ENCODE results near the gene ESRRG.

- RRBS, result no CpG with 5 or more reads among the region's 4 CpGs
These were observed 22.6 kb upstream of the PTPN14 start for GRCh38 chr1:214573951-214574377.

DNA sequence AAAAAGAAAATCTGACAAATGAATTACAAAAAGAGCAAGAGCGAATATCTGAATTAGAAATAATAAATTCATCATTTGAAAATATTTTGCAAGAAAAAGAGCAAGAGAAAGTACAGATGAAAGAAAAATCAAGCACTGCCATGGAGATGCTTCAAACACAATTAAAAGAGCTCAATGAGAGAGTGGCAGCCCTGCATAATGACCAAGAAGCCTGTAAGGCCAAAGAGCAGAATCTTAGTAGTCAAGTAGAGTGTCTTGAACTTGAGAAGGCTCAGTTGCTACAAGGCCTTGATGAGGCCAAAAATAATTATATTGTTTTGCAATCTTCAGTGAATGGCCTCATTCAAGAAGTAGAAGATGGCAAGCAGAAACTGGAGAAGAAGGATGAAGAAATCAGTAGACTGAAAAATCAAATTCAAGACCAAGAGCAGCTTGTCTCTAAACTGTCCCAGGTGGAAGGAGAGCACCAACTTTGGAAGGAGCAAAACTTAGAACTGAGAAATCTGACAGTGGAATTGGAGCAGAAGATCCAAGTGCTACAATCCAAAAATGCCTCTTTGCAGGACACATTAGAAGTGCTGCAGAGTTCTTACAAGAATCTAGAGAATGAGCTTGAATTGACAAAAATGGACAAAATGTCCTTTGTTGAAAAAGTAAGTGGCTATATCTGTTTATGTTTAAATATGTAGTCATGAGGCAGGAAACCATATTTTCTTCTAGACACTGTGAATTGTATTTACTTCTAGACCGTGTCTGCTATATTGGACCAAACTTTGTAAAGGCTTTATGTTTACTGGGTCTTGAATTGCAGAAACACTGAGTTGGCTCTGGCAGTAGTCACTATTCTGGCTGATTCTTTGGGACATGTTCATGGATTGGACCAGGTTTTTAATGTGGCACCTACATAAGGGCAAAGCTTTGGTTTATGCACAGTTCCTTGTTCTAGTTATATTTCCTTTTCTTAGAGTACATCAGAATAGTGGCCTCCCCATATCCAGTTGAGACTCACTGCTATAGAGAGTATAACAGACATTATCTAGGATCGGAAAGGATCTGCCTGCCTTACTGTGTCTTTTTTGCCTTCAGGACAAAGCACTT, 44.1 kb downstream of the CENPF start:
- RRBS, result no CpG with 5 or more reads among the region's 3 CpGs

GRCh38 chr1:215586023-215586720, 19.1 kb downstream of the KCTD3 start:
- RRBS, result no CpG with 5 or more reads among the region's 6 CpGs

DNA sequence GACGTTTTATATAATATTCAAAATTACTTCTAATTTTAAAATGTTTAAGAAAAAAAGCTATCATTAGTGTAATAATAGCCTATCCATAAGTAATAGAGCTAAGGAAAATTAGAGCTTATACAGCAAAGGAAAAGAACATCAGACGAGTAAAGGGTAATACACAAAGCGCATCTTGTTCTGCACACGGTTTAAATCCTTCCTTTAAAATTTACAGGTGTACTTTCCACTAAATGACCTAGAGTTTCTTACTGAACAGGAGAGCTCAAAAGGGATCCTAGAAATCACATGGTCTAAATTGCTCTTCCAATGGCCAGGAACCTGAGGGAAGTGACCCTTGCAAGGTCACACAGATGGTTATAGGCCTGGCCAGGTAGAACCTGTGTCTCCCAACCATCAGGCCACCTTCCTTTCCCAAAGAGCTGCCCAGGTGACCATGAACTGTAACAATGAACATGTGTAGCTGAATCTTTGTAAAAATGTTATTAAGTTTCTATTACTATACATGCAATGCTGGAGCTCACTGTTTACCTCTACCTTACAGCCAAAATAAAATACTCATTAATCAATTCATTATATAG, 72.3 kb downstream of the KCTD3 start:
- RRBS, result no CpG with 5 or more reads among the region's 4 CpGs

- RRBS, result no CpG with 5 or more reads among the region's 24 CpGs
These were observed at the start of gene ESRRG for GRCh38 chr1:216723036-216723743. Gene ESRRG (minus strand): TSS chr1:216723429.

DNA sequence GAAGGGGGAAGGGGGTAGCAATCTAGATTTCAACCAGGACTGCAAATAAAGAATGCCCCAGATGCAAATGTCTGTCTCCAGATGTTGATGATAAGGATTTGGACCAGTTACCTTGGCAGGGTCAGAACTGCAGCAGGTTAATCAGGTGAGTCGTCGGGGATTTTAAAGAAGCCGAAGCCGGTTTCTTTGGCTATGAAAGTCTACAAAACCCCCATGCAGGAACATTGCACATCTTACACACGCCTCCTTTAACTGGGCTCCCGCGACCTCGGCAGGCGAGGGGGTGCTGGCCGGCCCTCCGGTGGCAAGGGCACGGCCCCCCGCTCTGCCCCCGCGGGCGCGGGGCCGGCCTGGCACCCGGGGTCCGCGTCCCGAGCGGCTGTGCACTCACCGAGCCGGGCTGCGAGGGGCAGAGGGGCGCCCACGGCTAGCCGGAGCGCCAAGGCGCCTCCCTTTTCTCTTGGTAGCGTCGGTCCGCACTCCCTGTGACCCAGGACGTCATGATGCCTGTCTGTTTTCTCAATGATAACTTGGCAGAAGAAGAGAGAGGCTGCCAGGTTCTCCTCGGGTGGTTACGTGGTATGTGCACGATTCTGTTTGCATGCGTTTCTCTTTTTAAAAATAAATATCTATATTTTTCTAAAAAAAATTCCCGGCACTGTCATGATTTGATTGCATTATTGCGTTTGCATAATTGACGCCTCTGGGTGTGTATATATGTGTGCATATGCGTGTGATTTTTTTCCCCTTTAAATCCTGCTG, 366.3 kb upstream of the ESRRG start:
- RRBS, result 8% methylated on average over 19 of the region's 43 CpGs

GRCh38 chr1:217139598-217140015, 416.4 kb upstream of the ESRRG start:
- RRBS, result 19% methylated on average over 10 of the region's 33 CpGs

- RRBS, result 12% methylated on average over 6 of the region's 23 CpGs
These were observed 2.3 kb downstream of the TGFB2 start for GRCh38 chr1:218347252-218348092.

GRCh38 chr1:218473520-218474086, 128.5 kb downstream of the TGFB2 start:
- RRBS, result no CpG with 5 or more reads among the region's 3 CpGs

GRCh38 chr1:219834509-219834903, 93.9 kb downstream of the SLC30A10 start:
- RRBS, result no CpG with 5 or more reads among the region's 6 CpGs

DNA sequence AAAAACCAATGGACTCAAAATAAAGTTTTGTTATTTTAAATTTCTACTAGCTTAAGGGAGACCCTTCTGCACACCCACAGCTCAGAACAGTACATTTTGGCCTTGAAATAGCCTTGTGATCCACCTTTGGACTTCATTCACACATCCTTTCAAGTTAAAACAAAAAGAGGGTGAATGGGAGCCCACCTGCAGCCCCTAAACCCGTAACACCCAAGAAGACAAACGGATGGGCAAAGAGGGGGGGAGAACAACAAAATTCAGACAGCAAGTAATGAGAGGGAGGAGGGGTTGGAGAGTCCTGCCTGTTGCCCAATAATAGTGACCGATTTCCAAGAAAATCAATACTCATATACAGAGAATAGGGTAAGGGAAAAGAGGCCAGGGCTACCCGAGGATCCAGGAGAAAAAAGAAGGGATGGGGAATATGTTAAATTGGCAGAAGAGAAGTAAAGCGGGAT, 1.2 kb downstream of the SLC30A10 start:
- RRBS, result no CpG with 5 or more reads among the region's 5 CpGs

- RRBS, result no CpG with 5 or more reads among the region's 2 CpGs
These were observed 52.8 kb upstream of the SLC30A10 start for GRCh38 chr1:219981178-219981627.

DNA sequence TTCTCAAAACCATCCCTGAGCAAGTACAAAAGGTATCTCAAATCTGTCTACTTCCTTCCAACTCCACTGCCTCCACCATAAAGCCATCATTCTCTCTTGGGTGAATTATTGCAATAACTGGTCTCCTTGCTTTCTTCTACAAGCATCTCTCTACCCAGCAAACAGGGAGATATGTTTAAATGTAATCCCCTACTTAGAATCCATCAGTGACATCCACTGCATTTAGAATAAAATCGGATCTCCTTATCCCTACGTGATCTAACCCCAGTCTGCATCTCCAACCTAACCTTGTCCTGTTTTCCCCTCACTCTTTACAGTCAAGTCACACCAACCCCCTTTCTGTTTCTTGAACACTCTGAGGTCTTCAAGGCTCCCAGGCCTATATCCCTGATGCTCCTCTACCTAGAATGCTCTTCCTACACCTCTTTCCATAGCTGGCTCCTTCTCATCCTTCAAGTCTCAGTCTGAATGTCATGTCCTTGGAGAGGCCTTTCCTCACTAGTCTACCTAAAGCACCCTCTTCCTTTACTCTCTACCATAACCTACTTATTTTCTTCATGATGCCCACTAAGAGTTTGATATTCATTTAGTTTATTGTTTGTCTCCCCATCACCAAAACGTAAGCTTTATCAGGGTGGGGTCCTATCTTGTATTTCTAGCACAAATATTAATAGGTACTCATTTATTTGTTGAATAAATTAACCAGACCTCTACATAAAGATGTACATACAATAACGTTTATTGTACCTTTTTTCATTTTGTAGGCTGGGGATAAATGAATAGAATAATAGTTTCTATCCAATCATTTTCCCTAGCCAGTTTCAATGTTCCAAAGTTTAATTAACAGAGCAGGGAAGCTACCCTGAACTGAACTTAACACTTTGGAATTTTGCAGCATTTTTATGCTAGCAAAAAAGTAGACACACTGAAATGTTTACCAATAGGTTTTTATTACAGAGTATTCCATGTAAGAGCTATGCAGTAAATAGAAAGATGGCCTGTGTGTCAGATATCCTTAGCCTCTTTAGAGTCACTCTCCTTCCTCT, 72.1 kb downstream of the RAB3GAP2 start:
- RRBS, result no CpG with 5 or more reads among the region's 4 CpGs

DNA sequence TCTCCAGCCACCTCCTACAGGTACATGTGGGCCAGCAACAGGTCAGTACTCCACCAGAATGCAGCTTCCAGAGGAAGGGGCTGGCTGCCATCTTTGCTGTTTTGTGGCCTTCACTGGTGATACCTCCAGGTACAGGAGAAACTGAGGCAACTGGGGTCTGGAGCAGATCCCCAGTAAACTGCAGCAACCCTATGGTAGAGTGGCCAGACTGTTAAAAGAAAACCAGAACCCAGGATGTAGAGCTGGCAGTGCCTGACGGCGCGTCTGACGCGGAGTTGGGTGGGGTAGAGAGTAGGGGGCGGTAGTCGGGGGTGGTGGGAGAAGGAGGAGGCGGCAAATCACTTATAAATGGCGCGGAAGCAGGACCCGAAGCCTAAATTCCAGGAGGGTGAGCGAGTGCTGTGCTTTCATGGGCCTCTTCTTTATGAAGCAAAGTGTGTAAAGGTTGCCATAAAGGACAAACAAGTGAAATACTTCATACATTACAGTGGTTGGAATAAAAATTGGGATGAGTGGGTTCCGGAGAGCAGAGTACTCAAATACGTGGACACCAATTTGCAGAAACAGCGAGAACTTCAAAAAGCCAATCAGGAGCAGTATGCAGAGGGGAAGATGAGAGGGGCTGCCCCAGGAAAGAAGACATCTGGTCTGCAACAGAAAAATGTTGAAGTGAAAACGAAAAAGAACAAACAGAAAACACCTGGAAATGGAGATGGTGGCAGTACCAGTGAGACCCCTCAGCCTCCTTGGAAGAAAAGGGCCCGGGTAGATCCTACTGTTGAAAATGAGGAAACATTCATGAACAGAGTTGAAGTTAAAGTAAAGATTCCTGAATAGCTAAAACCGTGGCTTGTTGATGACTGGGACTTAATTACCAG, 18.8 kb downstream of the RAB3GAP2 start:
- RRBS, result no CpG with 5 or more reads among the region's 18 CpGs

DNA sequence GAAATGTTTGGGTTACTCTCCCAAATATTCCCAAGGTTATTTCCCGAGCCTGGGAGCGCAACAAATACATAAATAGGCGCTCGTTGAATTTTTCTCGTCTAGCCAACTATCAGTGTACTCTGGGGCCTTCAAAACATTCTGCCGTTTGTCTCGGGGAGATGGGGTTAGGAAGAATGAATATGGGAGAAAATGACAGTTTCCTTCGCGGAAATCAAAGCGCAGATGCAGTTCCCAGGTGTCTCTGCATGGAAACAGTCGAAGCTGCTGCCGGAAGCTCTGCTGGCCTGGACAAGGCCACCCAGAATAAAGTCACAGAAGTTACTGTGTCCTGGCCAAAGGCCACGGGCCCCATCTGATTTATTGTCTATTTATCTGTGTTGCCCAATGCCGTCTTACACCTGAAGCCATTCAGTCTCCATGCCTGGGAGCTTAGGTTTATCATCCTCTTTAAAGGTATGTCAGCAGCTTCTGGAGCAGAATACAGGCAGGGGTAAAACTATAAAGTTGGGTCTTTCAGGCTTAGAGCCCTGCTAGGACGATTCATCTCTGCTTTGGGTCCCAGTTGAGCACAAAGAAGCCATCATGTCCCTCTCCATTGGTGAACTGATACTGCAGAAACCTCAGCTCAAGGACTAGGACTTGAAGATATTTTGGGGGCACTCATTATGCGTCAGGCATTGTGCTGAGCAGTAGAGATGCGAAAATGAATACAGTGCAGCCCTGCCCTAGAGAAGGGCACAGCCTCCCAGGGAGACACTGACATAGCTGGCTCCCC, 1.2 kb downstream of the C1orf115 start:
- RRBS, result no CpG with 5 or more reads among the region's 17 CpGs

GRCh38 chr1:220732502-220733615, 15.3 kb upstream of the MTARC2 start:
- RRBS, result under 1% methylated on average over 4 of the region's 23 CpGs

- RRBS, result no CpG with 5 or more reads among the region's 10 CpGs
These were observed 13.6 kb upstream of the MTARC2 start for GRCh38 chr1:220734401-220735029.

GRCh38 chr1:220767065-220768130, 19.3 kb downstream of the MTARC2 start:
- RRBS, result no CpG with 5 or more reads among the region's 11 CpGs

DNA sequence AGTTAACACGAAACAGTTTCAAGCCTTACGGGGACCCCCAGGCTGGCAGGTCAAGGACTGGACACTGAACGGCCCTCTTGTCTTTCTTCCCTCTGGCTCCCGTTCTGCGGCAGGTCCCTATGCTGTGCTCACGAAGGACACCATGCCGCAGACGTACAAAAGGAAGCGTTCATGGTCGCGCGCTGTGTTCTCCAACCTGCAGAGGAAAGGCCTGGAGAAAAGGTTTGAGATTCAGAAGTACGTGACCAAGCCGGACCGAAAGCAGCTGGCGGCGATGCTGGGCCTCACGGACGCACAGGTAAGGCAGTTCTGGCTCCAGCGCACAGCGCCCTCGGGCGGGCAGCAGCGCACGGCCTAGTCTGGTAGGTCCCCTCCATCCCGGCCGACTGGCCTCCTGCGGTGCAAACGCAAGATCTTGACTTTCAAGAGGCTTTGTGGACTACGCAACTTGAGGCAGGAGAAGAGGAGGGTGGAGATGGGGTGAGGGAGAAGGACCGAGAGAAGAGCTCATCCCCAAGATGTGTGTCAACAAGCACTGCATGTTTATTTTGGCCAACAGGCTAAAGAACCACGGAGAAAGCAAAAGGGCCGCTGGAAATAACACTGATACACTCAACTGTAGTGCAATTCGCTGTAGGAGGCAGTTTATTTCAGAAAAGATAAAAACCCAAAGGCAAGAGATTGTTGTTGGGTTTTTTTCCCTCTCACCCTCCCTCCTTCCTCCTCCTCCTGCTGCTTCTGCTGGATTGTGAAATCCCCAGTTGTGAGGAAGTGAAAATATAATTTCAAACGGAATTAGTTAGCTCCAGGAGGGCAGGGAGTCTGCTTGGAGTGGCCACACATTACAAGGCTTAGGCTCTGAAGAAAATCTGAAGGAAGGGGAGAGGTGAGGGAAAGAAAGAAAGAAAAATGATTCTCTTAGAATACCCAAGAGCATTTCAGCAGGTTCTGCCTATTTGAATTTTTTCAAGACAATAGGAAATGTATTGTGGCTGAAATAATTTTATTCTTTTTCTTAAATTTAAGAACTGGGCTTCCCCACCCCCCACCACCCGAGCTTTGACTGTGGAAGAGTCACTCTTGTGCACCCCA, 3.2 kb downstream of the HLX start:
- RRBS, result no CpG with 5 or more reads among the region's 36 CpGs

DNA sequence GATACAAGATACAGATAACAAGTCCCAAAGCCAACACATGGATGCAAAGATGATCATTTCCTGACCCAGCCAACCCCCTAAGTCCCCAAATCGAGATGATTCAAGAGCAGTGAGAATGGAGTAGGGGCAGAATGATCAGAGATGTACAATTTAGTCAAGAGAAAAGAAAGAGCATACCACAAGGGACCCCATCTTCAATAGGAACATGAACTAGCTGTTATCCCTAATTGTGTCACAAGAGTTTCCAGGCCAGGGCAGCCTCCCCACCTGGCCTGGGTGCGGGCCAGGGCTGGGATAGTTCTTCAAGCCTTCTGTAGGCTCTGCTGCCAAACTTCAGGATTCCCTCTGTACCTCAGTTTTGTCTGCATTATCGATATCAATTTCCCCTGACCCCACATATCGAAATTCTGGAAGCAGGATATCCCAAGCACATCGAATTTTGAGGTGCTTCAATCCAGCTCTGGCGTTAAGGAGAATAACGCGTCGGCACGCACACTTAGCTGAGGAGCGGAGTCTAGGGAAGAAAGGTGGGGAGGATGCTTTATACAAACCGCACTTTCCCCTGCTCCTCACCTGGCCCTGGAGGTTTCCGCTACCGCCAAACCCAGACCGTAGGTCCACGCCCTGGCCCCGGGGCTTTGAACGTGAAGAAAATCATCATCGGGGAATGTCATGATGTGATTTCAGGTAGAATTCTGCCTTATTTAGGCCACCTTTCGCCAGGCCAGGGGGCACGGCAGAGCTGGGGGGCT, 7.3 kb downstream of the HLX start:
- RRBS, result no CpG with 5 or more reads among the region's 21 CpGs